AG04449 (cell line): ENCODE results near the gene WDFY2.

- RRBS, result no CpG with 5 or more reads among the region's 13 CpGs
Measured at GRCh38 chr13:49443129-49443669, 665 bp downstream of the CAB39L start.

DNA sequence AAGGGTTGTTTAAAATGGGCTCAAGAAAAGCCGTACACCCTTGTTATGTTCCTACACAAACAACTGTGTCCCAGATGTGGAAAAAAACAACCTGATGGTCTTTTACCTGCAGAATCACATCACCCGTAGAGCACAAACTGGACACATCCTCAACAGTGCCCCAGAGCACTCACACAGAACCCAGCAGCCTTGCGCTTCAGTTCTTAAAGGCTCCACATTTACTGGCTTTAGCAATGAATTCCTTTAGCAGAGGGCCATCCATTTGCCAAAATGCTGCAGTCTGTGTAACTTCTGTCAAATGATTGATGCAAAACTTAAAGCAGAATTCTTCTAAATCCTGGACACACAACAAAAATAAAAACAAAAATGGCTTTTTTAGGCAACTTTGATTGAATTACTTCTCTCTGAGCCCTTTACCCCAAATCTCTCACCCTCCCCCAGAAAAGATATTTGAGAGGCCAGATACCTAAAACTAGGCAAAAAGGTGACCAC is 38.2 kb downstream of the PHF11 start:
- RRBS, result no CpG with 5 or more reads among the region's 3 CpGs

DNA sequence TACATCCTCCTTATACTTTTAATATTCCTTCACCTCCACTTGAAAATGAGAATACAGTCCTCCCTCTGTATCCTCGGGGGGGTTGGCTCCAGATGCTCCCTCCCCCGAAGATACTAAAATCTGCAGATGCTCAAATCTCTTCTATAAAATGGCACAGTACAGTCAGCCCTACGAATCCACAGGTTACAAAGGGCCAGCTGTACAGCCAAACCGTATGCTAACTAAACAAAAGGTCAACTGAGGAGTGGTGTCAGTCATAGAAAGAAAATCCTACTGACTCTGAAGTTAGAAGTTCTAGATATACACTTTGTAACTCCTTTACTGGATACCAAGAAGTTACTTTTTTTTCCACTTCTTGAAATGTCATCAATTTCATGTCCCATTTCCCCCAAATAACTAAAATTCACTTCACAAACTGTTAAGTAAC is 9.1 kb downstream of the KPNA3 start:
- RRBS, result no CpG with 5 or more reads among the region's 4 CpGs

DNA sequence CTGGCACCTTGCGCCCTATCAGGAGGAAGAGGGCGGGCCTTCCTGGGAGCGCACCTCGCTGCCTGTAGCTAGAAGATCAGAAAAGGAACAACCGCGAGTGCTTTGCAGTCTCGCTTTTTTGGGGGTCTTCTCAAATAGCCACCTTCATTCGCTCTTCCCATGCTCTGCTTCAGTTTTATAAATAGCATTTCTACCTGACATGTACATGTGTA is 534 bp upstream of the KPNA3 start:
- RRBS, result no CpG with 5 or more reads among the region's 8 CpGs

DNA sequence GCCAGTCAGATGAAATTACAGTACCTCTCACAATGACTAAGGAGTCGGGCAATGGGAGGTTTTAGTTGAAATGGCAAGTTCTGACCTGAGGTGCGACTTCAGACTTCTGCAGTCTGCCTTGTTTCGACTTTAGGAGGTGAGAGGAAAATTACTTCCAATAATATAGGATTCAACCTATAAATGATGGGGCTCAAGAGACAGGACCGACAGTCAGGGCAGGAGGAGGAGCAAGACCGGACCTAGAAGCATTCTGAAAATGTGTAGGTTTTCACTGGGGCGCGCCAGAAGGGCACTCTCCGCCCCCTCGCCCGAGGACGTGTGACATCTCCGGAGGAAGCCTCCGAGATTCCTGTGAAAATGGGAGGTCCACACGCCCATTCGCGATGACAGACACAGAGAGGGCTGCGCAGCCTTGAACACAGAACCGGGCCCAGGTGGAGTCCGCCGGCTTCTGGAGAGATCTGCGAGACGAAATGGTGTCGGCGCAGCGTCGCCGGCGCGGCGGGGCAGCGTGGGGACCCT is 547 bp downstream of the SPRYD7 start:
- RRBS, result 3% methylated on average over 21 of the region's 31 CpGs

DNA sequence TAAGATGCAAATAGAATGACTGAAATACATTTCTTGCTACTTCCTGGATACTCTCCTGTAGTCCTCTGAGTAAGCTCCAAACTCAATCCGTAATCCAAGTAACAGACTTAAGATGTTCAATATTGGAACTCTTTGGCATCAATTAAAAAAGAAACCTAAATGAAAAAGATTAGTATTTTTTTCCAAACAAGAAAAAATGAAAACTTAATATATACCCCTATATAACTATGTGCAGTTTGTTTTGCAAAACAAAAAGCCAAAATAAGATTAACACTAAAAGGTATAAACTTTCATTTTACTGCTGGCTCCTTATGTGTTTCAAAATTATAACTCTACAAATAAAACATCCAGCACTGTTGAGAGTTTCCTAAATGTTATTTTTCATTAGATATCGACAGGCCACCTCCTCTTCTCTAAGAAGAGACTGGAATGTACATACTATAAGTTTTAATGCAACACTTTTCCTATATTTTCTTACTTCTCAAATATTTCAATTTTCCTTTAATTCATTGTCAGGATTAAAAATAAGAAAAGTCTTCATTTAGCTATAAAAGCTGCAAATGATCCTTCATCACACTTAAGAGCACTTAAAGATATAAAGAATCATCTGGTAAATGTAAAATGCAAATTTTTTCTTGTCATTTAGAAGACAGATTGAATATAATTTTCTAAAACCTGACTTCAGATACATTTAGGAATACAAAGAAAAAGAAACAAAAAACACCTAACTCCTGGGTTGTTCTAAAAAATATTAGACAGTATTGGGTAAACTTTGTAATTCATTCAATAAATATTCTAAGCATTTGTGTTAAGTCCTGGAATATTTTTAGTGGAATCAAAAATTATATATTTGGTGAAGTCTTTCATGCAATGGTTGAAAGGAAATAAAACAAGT is 30.1 kb downstream of the KCNRG start:
- RRBS, result no CpG with 5 or more reads among the region's 2 CpGs

DNA sequence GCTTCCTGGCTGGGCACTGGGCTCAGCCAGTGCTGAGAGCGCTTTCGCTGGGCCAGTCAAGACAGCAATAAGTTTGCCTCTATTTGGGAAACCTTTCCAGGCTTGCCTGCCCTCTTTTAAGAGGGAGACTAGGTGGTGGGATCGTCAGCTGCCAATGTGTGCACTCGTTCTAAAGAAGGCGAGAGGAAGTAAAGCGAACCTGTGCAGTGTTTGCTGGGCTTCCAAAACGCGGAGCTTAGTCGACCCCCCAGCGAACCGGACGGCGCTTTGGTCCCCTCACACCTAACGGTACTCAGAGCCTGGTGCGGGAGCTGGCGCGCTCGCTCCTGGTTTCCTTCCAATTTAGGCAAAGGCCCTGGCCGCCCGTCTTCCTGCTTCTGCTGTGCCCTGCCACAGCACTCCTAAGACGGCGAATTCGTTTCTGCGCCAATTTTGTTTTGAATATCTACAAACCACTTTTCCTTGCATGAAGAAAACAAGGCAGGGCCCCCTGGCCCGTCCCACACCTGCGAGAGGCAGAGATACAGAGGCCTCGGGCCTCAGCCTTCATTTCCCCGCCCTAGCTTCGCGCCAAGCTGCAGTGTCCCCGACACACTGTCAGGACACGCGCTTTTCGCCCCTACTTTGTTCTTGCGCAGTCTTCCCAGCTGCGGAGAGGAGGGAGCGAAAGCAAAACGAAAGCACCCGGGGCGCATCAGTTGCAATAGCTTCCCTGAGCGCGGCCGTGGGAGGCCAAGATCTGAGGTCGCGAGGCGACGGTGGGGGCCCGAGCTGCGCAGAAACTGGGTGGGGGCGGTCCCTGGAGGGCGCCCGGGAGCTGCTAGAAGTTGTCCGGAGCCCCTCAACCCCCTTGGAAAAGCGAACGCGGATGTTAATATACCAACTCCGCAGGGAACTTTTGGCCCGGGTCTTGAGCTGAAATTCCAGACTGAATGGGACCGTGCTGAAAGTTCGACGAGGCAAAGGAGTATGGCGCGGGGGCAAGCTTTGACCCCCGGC is 111.9 kb downstream of the KCNRG start:
- RRBS, result 18% methylated on average over 9 of the region's 64 CpGs

DNA sequence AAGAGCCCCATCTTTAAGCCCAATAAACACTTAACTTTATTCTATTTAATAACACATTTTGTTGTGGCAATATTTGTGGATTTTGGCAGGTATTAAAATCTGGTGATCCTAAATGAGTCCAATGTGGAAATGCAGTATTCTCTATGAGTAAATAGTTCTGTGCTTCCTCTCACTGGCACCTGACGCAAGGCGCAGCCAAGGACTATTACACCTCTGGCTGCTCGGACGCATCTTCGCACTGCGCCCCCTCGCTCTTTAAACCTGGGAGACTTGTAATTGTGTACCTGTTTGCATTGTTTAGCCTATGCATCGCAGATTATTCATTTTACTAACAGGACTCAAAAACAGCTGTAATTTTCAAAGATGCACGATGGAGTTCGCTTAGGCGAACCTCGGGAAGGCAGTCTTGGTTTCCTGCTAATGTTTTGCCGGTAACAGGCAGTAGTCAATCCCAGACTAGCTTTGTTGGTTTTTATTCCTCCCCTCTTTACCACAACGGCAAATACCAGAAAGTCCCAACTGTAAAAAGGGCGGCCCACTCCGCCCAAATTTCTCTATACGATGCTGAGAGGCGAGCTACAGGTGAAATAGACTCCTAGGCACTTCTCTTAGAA is 113.2 kb downstream of the KCNRG start:
- RRBS, result no CpG with 5 or more reads among the region's 18 CpGs

DNA sequence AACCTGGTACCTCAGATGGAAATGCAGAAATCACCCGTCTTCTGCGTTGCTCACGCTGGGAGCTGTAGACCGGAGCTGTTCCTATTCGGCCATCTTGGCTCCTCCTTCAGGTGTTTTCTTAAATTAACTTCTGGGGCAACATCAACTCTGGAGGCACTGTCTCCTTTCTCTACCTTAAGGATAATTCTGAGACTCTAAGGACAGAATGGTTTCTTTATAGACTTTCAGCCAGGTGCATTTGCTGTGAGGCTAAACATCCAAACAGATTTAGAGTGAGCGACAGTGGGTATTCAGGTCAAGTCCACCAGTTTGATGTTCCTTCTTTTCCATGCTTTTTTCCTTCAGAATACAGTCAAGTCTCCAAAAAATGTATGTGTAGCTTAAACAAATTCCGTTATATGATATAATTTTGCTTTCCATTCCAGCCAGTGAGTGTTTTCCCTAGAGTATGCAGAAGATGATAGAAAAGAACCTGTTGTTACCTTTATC is 171.0 kb downstream of the KCNRG start:
- RRBS, result no CpG with 5 or more reads among the region's 7 CpGs

DNA sequence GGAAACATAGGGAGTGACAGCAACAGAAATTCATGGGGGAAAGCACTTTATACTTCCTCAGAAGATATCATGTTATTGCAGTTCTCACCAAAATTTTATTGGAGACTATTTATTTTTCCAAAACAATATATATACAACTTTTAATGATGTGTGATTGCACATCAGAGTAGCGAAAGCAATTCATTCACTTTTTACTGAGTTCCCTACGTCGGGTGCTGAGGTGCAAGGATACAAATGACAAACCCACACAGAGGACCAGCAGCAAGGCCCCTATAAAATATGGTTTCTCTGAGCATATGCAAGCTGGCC is 213.3 kb downstream of the DLEU7 start:
- RRBS, result no CpG with 5 or more reads among the region's 3 CpGs

GRCh38 chr13:50911094-50911352 is 1.4 kb downstream of the RNASEH2B start:
- RRBS, result no CpG with 5 or more reads among the region's 2 CpGs

- RRBS, result no CpG with 5 or more reads among the region's 1 CpG
Measured at GRCh38 chr13:50940425-50940684, 30.8 kb downstream of the RNASEH2B start.

- RRBS, result no CpG with 5 or more reads among the region's 8 CpGs
Measured at GRCh38 chr13:51173242-51173448, 49.1 kb upstream of the FAM124A start.

- RRBS, result 4% methylated on average over 17 of the region's 54 CpGs
Measured at GRCh38 chr13:51222569-51223513, 643 bp downstream of the FAM124A start.

DNA sequence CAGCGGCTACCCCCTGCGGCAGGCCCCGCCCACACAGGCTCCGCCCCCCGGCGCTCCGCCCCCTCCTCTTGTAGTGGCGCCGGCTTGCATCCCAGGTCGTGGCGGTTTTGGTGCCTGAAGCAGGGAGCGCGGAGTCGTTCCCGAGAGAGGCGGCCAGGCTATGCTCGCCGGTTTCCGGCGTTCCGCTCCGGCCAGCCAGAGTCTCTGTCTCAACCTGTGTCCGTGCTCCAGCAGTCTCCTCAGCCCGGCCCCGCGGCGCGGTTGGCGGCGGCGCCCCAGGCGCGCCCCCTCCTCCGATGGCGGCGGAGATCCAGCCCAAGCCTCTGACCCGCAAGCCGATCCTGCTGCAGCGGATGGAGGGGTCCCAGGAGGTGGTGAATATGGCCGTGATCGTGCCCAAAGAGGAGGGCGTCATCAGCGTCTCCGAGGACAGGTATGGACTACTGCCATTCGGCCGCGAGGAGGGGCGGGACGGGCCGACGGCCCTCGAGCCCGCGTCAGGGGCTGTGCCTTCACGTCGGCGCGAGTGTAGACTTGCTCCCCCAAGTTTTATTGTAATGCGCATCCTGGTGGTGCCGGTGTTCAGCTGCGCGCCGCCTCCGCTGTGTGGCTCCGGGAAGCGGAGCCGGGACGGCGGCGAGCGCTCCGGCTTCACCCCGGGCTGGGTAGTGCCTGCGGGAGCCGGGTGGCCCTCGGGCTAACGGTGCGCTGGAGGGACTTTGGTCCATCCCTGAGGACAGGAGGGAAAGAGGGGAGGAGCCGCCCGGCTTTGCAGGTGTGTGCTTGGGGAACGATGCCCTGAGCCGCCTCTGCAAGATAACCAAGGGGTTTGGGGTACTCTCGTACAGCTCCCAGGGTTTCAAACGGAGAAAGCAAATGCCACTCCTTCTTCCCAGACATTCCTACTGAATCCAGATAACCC is at the start of gene WDFY2:
TSS of gene WDFY2 (plus strand) at position 71 of the 922 bp plus-strand sequence.
- RRBS, result 2% methylated on average over 27 of the region's 84 CpGs

- RRBS, result no CpG with 5 or more reads among the region's 2 CpGs
Measured at GRCh38 chr13:51643181-51643756, 59.0 kb downstream of the WDFY2 start.

DNA sequence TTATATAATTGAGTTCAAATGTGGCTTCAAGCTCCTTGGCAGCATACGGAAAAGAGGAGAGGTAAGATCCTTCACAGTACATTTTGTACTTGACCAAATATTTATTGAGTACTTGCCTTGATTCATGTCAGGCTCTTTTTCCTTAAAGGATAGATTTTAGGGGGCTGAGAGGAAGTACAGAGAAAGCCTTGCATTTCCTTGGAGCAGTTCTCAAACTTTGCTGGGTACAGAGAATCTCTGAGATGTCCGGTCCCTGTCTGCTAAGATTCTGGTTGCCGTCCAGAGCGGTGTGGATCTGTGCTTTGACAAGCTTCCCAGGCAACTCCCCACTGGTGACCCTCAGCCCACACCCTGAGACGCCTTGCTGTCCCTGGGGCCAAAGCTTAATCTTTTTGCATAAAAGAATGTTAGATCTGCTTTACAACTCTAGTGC is 64.4 kb downstream of the DHRS12 start:
- RRBS, result no CpG with 5 or more reads among the region's 5 CpGs

- RRBS, result no CpG with 5 or more reads among the region's 4 CpGs
Measured at GRCh38 chr13:51821504-51822167, 17.7 kb upstream of the DHRS12 start.